Measurements from ENCODE around the gene ZNRF2.

DNA sequence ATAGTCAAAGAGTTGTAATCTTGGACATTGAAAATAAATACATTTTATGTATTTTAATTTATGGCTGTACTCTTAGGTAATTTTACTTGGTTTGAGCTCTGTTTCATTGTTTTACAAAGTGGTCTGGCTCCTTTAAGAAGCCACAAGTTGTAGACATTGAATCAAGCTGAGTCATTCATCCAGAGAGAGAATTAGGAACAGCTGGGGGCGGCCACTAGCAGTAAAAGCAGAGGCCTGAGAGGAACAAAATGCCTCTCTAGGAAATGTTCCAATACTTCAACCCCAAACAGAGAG lies 26.4 kb upstream of the TRIL start:
- RRBS, result no CpG with 5 or more reads among the region's 1 CpG

DNA sequence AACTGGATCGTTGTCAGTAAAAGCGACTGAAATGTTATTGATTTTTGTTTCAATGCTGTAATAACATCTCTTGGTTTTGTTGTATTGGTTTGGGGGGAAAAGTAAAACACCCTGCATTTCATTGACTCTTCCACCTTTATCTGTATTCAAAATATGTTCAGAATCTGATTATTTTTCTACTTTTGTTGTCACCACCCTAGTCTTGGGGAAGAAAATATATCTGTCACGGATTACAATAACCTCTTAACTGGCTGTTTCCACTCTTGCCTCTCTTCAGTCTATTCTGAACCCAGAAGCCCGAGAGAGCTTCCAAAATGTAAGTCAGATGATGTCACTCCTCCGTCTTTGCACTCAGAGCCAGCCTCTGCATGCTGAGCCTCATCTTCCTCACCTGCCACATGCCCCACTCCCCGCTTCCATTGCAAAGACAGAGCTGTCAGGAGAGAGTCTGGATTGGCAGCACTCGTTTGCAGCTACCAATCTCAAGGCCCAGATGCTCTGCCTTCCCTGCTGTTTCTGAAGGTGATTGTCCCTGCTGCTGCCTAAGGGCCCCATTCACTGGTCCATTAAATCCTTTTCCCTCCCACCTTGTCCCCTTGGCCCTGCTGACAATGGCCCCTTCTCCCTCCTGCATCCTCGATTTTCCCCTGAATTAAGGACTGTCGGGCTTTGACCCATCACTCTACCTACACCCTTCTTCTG lies 98.2 kb downstream of the CHN2 start:
- RRBS, result no CpG with 5 or more reads among the region's 9 CpGs

DNA sequence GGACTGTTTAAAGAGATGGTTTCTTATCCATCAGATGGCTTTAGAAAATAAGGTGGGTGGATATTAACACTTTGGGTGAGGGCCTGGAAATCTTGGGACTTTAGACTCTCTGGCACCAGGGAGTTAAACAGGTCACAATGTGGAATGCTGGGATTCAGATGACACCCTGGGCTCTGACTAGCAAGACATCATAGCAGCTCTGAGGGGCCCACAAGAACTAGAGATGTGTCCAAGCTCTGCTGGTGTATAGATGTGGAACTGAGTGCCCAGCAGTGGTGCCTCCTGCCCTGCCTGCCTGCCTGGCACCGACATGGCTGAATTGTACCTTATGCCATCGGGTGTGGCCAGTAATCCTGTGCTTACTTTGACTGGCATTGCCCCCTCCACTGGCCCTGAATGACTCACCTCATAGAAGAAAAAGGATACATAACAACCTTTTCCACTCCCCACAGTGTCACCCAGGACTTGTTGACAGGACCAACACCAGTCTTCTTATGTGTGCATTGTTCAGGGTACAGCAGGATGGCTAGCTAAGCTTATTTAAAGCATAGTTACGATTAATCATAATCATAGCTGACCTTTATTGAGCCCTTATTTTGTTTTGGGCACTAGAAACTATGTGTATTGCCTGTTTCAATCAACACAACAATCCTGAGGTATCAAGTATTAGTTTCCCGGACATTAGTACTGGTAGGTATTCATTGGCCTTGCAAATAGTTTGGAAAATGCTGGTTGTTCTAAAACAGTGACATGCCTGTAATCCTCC lies 99.9 kb upstream of the PRR15 start:
- RRBS, result no CpG with 5 or more reads among the region's 4 CpGs

DNA sequence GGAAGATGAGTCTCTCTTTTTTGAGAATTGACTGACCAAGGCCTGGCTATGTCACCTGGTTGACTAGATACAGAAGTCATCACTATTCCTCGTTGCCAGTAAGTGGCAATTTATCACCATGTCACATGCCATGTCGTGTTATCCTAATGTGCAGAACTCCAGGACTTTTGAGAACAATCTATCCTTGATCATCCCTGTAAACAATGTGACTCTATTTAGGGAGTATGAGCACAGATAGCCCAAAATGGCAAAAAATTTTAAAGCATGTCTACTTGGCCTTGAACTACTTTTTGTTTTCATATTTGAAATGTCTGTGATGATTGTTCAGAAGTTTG lies 10.6 kb upstream of the WIPF3 start:
- RRBS, result no CpG with 5 or more reads among the region's 2 CpGs

DNA sequence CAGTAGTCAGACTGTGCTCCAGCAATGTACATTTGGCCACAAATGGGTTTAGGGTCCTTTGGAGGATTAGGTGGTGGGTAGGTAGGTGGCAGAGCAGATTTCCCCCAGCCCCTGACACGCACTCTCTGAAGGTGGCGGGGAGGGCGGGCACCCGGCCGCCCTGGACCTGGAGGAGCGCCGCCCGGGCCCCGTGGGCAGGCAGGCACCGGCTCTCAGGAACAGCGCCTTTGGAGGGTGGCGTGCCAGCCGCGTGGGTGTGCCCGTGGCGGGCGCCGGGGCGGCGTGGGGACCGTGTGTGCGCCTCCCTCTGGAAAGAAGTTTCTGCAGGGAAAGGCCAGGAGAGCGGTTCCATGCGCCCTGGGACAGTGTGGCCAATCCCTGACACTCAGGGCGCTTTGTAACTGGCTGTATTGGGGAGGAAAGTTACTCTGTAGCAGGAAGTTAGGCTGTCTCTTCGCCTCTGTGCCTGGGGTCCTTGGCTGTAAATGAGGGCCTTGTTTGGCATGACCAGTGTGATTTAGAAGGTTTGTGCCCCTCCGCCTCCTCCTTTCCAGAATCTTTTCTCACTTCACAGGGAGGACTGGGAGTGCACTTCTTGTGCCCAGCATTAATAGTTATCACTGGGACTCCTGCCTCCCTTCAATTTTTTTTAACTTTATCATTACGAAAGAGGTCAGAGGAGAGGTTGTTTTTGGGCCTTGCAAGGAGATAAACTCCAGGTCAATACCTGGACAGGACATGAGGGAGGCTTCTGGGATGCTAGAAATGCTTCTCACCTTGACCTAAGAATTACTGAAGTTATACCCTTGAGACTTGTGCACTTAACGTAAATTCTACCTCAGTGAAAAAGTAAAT lies 1.2 kb downstream of the WIPF3 start:
- RRBS, result 95% methylated on average over 9 of the region's 29 CpGs

- RRBS, result no CpG with 5 or more reads among the region's 9 CpGs
Measured at GRCh38 chr7:29809479-29809902, 3.2 kb downstream of the WIPF3 start.

GRCh38 chr7:29839311-29839851 lies 33.1 kb downstream of the WIPF3 start:
- RRBS, result no CpG with 5 or more reads among the region's 8 CpGs

DNA sequence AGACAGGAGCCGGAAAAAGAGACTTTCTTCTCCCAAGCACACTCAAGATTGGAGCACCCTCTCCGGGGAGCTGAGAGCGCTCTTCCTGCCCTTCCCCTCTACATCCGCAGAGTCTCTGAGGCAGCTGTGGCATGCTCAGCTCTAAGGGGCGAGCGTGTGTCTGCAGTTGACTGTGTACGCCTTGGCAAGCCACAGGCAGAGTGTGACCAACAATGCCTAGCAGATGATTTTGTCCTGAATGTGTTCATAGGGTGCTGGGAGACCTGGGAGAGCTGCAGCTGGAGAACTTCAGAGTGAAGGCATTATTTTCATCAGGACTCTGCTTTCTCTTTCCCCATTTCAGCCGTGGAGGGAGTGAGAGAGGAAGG lies 20.7 kb downstream of the MTURN start:
- RRBS, result 94% methylated on average over 1 of the region's 8 CpGs

DNA sequence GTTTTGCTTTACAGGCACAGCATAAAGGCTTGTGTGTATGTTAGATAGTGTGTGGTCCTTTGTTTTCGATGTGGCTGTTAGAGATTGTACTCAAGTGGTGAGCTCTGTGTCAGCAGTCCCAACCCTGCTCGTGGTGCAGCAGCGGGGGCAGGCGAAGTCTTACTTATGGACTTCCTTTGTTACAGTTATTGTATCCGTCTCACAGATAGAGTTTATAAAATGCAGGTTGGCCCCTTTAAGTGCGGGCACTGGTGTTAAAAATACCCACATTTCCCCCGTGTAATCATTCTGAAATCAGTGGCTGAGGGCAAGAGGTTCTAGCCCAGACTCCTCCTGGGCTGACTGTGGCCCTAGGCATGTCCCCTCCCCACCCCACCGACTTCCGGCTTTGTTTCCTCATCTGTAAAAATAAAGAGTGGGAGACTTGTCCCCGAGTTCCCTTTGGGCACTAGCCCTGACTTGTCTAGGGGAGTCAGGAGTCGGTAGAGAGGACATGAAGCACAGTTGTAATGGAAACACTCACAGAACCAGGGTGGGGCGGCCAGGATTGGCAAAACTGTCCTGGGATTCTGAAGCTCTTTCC lies 28.6 kb downstream of the MTURN start:
- RRBS, result no CpG with 5 or more reads among the region's 12 CpGs

DNA sequence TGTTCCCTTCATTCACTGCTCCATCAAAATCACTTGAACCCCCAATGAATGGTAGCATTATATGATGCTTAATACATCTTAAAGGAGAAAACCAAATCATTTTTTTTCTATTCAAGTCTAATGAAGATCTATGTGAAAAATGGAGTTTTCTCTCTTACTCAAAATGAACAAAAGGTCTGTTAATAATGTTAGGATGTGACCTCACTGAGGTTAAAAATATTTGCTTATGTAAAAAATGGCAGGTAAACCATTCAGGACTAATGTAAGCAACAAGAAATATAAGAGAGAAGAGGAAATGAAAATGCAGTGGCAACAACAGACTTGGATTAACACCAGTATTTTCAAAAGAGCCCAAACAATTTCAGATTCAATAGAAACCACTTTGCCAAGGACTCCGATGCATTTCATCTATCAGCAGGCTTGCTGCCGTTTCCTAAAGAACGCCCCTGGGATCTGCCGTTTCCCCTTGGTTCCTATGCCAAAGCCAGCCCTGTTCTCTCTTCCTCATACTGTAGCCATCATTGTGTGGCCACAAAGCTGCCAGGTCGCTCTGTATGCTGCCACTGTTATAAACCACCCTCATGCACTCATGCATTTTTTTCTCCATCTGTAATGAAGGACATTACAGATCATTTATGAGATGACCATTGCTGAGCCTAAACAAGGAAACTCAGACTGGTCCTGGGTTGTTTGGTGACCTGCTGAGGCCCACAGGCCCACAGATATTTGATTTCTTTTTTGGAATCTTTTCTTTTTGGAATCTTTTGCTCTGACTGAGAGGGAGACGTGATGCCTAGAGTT lies 66.5 kb downstream of the MTURN start:
- RRBS, result no CpG with 5 or more reads among the region's 6 CpGs

DNA sequence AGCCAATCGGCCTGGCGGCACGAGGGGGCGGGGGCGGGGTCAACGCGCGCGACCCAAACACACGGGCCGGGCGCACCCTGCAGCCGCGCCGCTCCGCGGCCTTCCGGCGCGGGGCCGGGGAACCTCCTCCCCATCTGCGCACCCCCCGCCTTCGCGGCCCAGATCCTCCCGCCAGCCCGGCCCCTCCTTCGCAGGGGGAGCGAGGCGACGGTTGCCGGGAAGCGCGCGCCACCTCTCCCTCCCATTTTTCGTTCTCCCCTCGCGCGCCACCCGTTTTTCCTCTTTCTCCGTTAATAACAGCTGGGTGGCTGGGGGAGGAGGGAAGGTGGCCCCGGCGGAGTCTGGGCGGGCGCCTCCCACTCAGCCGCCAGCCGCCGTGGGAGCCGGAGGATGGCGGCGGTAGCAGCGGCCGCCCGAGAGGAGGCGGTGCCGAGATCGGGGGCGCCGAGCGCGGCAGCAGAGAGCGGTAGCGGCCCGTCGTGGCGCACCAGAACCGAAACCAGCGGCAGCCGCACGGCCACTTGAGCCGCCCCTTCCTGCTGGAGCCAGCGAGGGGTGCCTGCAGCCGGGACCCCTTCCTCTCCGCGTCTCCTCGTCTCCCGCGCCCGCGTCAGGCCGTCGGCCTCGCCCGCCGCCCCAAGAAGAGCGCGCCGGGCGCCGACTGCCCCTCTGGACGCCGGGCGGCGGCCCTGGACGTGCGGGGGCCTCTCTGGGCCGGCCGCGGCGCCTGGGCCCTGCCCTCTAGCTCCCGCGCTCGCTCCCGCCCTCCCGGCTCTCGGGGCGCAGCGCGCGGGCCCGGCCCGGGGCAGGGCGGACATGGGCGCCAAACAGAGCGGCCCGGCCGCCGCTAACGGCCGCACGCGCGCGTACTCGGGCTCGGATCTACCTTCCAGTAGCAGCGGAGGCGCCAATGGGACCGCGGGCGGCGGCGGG lies at the start of gene ZNRF2:
ZNRF2 (plus strand) TSS at position 56 of the 933 bp plus-strand sequence.
- RRBS, result 3% methylated on average over 48 of the region's 133 CpGs

DNA sequence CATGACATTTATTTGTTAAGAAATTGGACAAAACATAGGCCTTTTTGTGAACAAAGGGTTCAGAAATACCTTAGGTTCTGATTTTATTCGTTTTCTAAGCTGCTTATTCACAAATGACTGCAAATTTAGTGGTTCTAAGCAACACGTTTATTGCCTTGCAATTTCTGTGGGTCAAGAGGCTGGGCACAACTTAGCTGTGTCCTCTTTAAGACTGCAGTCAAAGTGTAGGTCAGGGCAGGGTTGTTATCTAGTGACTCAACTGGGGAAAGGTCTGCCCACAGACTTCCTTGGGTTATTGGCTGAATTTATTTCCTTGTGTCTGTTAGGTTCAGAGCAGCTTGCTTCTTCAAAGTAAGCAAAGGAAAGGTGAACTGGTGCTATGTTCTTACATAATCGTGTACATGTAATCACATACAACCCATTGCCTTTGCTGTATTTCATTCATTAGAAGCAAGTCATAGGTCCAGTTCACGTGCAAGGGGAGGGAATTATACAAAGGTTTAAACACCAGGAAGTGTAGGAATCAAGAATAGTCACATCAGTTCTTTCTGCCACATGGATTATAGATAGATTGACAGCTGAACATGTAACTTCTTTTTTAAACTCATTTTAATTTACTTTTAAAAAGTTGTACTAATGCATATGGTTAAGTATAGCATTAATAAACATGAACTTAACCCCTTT lies 5.9 kb downstream of the ZNRF2 start:
- RRBS, result no CpG with 5 or more reads among the region's 4 CpGs

- RRBS, result no CpG with 5 or more reads among the region's 4 CpGs
Measured at GRCh38 chr7:30292138-30292637, 7.8 kb downstream of the ZNRF2 start.

GRCh38 chr7:30331142-30331556 lies 46.8 kb downstream of the ZNRF2 start:
- RRBS, result no CpG with 5 or more reads among the region's 1 CpG

DNA sequence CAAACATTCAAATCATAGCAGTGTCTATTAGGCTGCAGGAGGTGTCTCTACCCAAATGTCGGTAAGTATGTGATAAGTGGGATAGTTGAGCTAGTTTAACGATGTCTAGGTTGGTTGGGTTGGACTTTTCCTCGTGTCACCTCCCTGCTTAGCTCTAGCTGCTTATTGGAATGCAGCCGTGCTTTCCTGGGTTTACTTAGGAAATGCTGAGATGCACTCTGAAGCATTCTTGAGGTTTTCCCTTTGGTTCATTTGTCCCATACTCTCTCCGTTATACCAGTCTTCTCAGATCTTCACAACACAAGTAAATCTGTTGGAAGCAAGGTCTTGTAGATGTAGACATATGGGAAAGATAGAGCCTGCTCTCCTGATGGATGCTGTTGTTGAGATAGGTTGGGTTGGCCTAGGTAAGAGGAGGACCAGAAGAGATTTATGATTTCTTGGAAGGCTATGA lies 90.4 kb downstream of the ZNRF2 start:
- RRBS, result no CpG with 5 or more reads among the region's 5 CpGs

GRCh38 chr7:30403348-30403853 lies 75.2 kb downstream of the NOD1 start:
- RRBS, result no CpG with 5 or more reads among the region's 4 CpGs

GRCh38 chr7:30427528-30428101 lies 51.0 kb downstream of the NOD1 start:
- RRBS, result no CpG with 5 or more reads among the region's 4 CpGs

- RRBS, result no CpG with 5 or more reads among the region's 5 CpGs
Measured at GRCh38 chr7:30469244-30469791, 9.3 kb downstream of the NOD1 start.

- RRBS, result no CpG with 5 or more reads among the region's 4 CpGs
Measured at GRCh38 chr7:30526170-30526709, 21.6 kb upstream of the GGCT start.

GRCh38 chr7:30549868-30550280 lies 44.8 kb upstream of the GARS1 start:
- RRBS, result no CpG with 5 or more reads among the region's 5 CpGs